Body of pancreas (tissue), 2 donors: ENCODE results near the gene CLASP1.

- PRO-cap, result no peak
- RAMPAGE, long total RNA, 2 experiments, result no peak in any of the 2 experiments
Measured at GRCh38 chr2:120540038-120540956, 194.4 kb downstream of the INHBB start.

DNA sequence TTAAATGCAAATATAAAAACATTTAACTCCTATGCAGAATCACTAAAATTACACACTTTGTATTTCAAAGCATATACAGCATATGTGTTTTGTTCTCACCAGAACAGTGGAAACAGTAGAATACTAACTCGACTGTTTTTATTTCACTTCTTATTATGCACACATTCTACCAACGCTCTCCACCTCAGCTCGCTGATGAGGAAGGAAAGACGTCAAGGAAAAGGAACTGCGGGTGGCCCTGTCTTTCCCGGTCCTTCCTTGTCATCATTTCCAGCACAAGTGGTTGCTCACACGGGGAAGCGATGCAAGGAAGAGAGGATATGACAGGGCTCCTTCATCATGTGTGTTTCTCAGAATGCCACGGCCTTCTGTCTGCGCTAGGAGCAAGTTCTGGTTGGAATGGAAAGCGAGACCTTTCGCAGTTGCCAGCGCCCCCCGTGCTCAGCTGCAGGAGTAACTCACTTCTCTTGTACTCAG lies 191.9 kb upstream of the GLI2 start:
- PRO-cap, result unidirectional peak, plus-strand start at position 421 of the sequence
- RAMPAGE, long total RNA, 2 experiments, result no peak in any of the 2 experiments

DNA sequence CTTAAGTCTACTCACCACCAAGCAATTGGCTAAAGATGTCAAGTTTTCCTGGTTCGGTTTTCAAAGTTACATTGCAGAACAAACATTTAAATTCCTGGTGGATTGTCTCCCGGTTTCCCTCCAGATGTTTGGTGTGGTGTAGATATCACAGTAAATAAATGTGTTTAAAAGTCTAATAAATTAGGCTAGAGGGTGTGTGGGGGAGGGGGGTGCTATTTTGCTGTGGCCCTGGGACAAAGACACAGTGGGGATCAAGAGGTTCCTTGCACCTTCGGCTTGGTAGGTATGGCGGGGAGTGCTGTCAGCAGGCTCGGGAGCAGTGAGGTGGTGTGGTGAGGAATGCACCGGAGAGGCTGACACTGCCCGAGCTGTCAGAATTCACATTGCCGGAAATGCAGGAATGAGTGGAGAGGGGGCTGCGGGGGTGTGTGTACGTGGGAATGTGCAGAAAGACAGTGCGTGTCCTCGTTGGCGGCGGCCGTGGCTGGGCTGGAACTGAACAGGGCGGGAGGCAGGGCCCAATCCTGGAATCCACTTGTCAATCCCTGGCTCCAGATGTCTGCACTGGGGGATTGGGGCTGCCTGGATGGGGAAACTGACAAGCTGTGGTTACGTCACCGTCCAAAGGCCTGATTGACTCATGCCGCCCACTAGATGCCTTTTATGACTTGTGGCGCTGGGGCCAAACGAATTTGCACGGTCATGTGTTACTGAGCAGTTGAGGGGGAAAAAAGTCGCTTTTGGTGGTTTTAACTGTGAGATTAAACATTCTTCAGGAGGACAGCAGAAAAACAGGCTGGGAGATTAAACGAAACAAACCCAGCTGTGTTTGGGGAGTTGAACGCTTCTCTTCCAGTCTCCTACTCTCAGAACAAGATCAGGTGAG lies 189.6 kb upstream of the GLI2 start:
- PRO-cap, result no peak
- RAMPAGE, long total RNA, 2 experiments, result no peak in any of the 2 experiments

GRCh38 chr2:120591468-120591919 lies 144.2 kb upstream of the GLI2 start:
- PRO-cap, result no peak
- RAMPAGE, long total RNA, 2 experiments, result no peak in any of the 2 experiments

DNA sequence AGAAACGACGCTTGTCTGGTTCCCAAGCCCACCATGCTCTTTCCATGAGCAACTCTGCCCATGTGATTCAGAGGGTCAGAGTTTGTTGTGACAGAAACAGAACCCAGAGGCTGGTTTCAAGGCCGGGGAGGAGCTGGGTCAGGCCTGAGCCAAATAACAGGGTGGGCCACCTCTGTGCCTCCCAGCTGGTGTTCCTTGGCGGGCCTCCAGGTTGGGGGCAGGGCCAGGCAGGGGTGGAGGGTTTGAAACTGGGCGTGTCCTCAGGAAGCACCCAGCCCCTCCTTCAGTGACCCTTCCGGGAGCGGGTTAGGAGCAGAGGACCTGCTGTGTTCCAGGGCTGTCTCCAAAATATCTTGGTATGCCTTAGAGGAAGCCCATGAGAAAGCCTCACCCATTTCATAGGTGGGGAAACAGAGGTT lies 74.9 kb upstream of the GLI2 start:
- PRO-cap, result no peak
- RAMPAGE, long total RNA, 2 experiments, result no peak in any of the 2 experiments

- PRO-cap, result no peak
- RAMPAGE, long total RNA, 2 experiments, result no peak in any of the 2 experiments
Measured at GRCh38 chr2:120661488-120662054, 74.1 kb upstream of the GLI2 start.

DNA sequence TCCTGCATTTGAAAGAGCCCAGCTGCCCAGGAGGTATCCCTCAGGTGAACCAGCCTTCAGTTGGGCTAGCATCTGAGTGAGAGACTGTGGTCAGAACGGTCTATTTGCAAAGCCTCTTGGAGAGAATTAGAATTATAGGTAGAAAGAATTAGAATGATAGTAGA lies 2.8 kb downstream of the GLI2 start:
- PRO-cap, result no peak
- RAMPAGE, long total RNA, 2 experiments, result no peak in any of the 2 experiments

DNA sequence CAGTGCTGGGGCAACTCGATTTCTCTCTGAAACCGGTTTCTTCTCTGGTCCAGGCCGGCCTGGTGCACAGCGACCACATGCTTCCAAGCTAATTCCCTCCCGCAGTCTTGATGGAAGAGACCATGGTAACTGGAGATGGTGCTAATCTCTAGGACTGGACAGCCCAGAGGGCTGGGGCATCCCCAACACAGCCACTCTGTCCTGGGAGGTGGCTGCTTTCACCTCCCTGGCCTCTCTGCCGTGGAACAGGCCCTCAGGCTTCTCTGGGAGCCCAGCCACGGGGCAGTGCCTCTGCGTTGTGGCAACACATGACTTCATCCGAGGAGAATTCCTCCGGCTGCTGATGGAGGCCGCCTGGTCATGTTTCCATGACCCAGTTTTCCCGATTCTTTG lies 184.3 kb downstream of the GLI2 start:
- PRO-cap, result no peak
- RAMPAGE, long total RNA, 2 experiments, result no peak in any of the 2 experiments

DNA sequence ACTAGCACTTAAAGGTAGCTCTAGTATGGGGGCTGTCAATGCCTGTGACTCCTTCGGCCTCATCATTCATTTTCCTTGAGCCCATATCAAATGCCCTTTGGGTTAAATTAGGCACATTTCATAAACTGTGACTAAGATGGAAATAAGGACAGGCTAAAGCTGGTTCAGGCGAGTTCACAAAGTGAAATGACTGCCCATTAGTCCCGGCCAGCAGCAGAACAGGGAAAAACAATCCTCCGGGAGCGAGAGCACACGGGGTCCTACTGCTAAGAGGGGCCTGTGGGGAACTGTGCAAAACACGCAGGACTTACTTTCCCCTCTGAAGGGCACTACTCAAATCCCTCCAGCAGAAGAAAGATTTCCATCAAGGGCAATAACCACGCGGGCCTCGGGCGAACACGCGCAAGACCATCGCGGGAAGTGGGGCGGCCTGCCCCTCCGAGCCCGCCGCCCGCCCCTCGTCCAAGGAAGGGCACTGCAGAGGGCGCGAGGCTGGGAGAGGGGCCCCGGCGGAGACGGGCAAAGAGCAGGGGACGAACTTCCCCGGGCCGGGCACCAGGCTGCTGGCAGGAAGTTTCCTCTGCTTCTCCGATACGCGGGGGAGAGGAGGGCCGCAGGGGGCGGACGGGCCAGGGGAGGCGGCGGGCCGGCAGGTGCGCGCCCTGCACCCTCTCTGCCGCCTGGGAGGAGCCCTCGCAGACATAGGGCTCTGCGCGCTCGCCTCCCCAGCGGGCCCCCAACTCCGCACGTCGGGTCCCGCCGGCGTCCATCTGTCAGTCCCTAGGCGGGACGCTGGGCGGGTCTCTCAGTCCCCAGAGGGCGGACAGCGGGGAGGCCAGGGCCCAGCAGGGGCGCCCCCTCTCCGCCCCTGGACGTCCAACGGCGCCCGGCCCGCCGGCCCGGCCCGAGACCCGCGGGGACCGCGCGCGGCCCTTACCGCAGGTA lies 619 bp downstream of the TFCP2L1 start:
- PRO-cap, result bidirectional peak, plus-strand start at position 480 of the sequence, minus-strand start at position 406 of the sequence; bidirectional peak, plus-strand start at position 676 of the sequence, minus-strand start at position 675 of the sequence; unidirectional peak, minus-strand start at position 772 of the sequence
- RAMPAGE, long total RNA, 2 experiments, result no peak in any of the 2 experiments

DNA sequence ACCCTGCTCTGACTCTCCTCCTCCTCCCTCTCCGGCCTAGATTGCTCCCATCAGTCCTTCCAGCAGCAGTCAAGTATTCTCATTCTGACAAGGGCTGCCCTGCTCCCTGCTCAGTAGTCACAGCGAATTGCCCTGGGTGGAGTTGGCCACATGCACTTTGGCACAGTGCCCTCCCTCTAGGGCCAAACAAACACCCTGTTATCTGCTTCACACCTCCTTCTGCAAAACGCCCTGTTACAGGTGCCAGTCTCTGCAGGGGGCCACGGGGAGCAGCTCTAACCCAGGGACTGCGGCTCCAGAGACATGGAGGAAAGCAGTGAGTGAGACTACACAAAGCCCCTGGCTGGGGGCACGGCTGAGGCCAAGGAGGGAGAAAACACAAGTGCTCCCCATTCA lies 8.4 kb upstream of the TFCP2L1 start:
- PRO-cap, result no peak
- RAMPAGE, long total RNA, 2 experiments, result no peak in any of the 2 experiments

- PRO-cap, result no peak
- RAMPAGE, long total RNA, 2 experiments, result no peak in any of the 2 experiments
Measured at GRCh38 chr2:121338215-121338721, 53.3 kb upstream of the TFCP2L1 start.

- PRO-cap, result no peak
- RAMPAGE, long total RNA, 2 experiments, result no peak in any of the 2 experiments
Measured at GRCh38 chr2:121367970-121368546, 83.1 kb upstream of the TFCP2L1 start.

GRCh38 chr2:121648795-121649825 lies at the start of gene CLASP1:
Gene CLASP1, minus strand, starts transcription at chr2:121649462.
- PRO-cap, result unidirectional peak, minus-strand start at chr2:121648929; bidirectional peak, plus-strand start at chr2:121649581, minus-strand start at chr2:121649437
- RAMPAGE, long total RNA, 2 experiments, result start-site peak on the plus strand in 1 of 2 experiments, at chr2:121649636-121649645 at its widest, 12 reads per replicate; start-site peak on the minus strand in 2 of 2 experiments, at chr2:121649420-121649447 at its widest, 36 to 42 reads per replicate

DNA sequence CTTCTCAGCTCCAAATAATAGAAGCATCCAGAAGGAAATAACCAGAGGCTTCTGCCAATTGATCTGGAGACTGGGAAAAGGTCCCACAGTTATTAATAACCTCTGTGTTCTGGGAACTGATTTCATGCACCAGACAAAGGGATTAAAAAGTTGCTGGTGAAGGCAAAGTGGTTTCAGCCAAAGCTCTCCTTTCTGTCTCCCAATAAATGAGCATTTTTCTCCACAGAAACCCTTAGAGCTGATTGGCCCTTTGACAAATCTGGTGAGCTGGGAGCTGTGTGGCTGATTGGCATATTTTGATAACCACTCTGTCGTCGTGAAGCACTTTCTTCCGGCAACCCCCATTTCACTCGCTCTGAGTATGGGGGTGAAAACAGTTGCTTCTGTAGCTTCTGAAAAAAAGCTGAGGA lies 36.3 kb downstream of the NIFK start:
- PRO-cap, result no peak
- RAMPAGE, long total RNA, 2 experiments, result no peak in any of the 2 experiments

- PRO-cap, result no peak
- RAMPAGE, long total RNA, 2 experiments, result no peak in any of the 2 experiments
Measured at GRCh38 chr2:121831983-121832318, 76.5 kb downstream of the TSN start.

DNA sequence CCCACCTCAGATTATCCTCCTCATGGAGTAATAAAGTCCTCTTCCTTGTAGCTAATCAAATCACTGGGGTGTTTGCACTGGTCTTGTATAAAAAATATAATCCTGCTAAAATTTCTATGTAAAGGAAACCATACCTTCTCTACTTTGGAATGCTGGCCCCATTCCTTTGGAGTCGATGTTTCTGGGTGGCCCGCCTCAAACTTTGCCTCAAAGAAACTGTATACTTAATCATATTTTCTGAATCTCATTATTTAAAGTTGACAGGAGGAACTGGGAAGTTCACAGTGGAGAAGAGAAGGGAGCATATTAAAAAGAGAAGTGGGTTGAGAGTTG lies 790.6 kb downstream of the TSN start:
- PRO-cap, result unidirectional peak, plus-strand start at position 256 of the sequence
- RAMPAGE, long total RNA, 2 experiments, result no peak in any of the 2 experiments

DNA sequence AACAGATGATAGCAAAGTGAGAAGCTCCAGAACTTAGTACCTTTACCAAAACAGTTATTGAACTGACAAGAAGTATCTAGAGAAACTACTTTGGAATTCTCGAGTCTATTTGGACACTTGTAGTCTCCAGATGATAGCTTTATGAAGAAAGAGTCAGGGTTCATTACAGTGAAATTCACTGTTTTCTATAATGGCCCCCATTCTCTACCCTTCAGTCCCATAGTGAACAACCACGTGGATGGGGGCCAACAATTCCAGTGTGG lies 695.0 kb upstream of the CNTNAP5 start:
- PRO-cap, result no peak
- RAMPAGE, long total RNA, 2 experiments, result no peak in any of the 2 experiments

DNA sequence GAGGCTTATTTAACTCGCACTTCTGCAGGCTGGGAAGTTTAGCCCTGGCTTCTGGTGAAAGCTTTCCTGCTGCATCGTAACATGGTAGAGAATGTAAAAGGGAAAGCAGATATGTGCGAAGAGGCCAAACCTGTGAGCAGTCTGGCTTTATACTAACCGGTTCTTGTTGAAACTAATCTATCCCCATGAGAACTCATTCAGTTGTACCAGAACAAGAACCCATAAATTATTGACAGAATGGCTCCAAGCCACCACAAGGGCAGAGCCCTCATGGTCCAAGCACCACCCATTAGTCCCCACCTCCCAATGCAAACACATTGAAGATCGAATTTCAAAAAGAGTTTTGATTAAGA lies 318.7 kb downstream of the CNTNAP5 start:
- PRO-cap, result no peak
- RAMPAGE, long total RNA, 2 experiments, result no peak in any of the 2 experiments

- PRO-cap, result no peak
- RAMPAGE, long total RNA, 2 experiments, result no peak in any of the 2 experiments
Measured at GRCh38 chr2:124876256-124876698, 851.2 kb downstream of the CNTNAP5 start.

GRCh38 chr2:125149207-125149682 lies 1124.2 kb downstream of the CNTNAP5 start:
- PRO-cap, result unidirectional peak, plus-strand start at chr2:125149450
- RAMPAGE, long total RNA, 2 experiments, result no peak in any of the 2 experiments